Hematopoietic multipotent progenitor cell (in vitro differentiated cells): ENCODE results near the gene CAPZA2.

DNA sequence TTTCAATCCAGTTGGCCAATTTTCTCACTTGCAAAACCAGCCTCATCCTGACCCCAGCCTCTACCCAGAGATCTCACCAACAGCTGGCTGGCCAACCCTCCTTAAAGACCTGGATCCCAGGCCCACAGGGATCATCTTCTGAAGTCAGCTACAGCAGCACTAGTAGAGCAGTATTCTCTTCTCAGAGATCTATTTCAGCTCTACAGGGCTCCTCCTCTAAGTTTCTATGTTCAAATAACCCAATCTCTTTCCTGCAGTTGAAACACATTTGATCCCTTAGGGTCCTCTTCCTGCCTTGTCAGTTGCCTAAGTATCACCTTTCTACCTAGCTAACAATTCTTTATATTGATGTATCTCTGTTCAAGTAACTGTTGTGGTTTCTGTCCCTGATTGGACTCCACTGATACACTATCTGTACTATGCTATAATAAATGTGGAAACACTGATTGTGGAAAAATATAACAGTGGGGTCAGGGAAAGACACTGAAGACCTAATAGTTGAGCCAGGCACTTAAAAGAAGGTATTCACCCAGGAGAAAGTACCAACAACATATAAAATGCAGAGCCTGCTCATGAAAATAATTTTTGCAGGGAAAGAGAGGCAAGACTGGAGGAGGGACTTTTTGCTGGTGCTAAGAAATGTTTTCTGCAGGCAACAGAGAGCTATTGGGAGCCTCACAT lies 131.4 kb downstream of the DOCK4 start:
- CAGE, long polyA plus RNA = no peak

DNA sequence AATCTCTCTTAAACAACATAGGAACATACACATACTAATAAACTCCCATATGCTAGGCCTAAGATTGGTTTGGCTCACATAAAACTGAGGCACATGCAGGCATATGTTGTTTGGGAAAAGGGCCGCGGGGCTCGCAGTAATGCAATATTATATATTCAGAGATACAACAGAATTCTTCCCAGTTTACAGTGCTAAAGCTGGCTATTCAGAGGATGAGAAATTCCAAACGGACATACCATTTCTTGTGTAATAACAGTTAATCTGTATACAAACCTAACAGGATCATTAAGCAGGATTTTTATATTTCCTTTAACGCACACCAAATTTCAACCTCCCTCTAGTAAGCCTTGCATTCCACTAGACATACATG lies 60.9 kb downstream of the DOCK4 start:
- CAGE, long polyA plus RNA = no peak

- CAGE, long polyA plus RNA = no peak
These were observed 10.2 kb downstream of the DOCK4 start for GRCh38 chr7:112195854-112196584.

DNA sequence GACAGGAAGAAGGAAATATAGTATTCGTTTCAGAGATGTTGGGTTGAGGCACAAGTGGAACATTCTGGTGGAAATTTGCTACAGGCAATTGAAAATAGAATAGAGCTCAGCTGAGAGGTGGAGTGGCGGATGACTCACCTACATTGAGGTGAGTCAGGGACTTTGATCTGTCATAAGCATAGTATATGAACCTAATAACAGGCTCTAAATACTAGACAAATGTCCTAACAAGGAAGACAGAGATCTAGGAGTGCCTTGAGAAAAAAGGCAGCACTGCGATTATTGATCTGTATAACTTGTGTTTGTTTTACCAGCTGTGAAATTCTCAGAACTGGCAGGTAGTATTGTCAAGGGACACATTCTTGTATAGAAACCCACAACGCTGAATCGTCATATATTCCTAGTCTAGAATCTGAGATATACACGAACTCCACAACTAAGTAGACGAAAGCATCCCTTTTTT lies 866 bp upstream of the IFRD1 start:
- CAGE, long polyA plus RNA = no peak

DNA sequence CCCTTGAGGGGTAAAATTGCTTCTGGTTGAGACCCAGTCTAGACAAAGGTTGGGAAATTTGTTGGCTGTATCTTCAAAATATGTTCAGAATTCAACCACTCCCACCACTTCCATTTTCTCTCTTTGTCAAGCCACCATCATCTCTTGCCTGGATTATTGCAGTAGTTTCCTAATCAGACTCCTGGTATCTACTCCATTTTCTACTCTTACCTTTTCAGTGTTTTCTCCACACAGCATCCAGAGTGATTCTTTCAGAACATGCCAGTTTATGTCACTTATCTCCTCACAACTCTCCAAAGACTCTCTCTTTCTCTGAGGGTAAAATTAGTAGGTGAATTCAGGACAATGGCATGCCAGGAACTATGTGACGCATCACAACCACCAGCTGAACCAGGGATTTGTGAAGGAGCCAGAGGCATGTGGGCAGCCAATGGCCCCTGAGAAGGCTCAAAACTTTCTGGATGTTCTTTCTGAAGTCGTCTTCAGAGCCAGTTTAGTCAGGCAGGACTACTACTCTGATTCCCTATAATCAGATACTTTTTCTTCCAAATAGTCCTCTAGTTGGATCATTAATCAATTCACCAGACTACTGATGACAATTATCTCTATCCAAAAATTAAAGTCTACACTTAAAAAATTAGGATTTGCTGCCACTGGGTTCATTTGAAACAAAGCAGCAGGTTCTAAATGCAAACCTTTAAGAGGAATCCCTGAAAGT lies 55.8 kb upstream of the BMT2 start:
- CAGE, long polyA plus RNA = no peak

- CAGE, long polyA plus RNA = no peak
These were observed 164.3 kb upstream of the PPP1R3A start for GRCh38 chr7:114082783-114083825.

- CAGE, long polyA plus RNA = no peak
These were observed 166.5 kb upstream of the PPP1R3A start for GRCh38 chr7:114084986-114086048.

GRCh38 chr7:114088072-114088699 lies 169.4 kb upstream of the PPP1R3A start:
- CAGE, long polyA plus RNA = no peak

GRCh38 chr7:115064909-115065381 lies 143.1 kb downstream of the MDFIC start:
- CAGE, long polyA plus RNA = no peak

GRCh38 chr7:116228264-116228622 lies 17.9 kb downstream of the TES start:
- CAGE, long polyA plus RNA = no peak

- CAGE, long polyA plus RNA = no peak
These were observed 48.4 kb downstream of the TES start for GRCh38 chr7:116258591-116259188.

GRCh38 chr7:116340046-116340715 lies 129.8 kb downstream of the TES start:
- CAGE, long polyA plus RNA = no peak

- CAGE, long polyA plus RNA = no peak
These were observed 2.7 kb downstream of the CAV1 start for GRCh38 chr7:116527522-116527889.

GRCh38 chr7:116629001-116629284 lies 43.1 kb upstream of the MET start:
- CAGE, long polyA plus RNA = no peak

DNA sequence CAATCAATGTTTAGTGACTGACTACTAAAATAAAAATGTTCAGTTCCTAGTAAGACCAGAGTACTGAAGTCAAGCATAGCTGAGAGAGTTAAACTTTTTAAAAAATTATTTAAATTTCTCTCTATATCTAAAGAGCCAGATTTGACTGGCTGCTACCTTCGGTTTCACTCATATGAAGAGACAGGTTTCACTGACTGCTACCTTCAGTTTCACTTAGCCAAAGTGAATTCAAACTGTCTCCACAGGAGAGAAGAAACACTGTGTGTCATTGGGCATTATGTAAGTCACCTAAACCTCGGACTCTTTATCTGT lies 41.7 kb upstream of the MET start:
- CAGE, long polyA plus RNA = no peak

DNA sequence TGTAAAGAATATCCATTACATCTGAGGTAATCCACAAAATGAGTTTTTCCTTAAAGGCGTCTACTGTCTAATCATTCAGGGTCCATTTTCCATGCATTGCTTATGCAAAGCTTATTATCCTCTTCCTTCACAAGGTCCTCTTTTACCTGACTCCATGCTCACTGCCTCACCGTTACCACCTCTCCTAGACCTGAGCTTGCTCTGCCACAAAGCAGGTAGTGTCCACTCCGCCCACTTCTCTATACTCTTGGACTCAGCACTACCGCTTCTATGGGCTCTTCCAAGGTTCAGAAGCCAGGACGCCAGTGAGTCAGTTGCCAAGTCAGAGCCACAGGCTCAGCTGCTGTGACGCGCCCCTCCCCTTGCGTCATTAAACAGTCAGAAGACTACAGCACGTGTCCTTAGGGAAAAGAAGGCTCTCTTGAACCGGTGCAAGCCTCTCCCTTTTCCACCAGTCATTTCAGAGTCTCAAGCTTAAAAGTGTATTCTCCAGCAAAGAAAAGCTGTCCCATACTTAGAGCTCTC lies 41.2 kb upstream of the MET start:
- CAGE, long polyA plus RNA = no peak

DNA sequence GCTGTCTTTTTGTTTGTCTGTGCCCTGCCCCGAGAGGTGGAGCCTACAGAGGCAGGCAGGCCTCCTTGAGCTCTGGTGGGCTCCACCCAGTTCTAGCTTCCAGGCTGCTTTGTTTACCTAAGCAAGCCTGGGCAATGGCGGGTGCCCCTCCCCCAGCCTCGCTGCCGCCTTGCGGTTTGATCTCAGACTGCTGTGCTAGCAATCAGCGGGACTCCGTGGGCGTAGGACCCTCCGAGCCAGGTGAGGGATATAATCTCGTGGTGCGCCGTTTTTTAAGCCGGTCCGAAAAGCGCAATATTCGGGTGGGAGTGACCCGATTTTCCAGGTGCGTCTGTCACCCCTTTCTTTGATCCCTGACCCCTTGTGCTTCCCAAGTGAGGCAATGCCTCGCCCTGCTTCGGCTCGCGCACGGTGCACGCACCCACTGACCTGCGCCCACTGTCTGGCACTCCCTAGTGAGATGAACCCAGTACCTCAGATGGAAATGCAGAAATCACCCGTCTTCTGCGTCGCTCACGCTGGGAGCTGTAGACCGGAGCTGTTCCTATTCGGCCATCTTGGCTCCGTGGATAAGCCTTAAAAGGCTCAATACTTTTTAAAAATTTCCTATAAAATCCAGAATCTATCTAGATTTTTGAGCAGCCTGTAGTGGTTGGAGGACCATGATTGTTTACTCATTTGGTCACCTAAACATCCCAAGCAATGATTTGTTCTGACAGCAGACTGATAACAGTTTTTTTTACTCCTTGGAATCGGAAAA lies 52.1 kb downstream of the MET start:
- CAGE, long polyA plus RNA = no peak

- CAGE, long polyA plus RNA = no peak
These were observed 49.1 kb upstream of the CAPZA2 start for GRCh38 chr7:116813422-116813610.

DNA sequence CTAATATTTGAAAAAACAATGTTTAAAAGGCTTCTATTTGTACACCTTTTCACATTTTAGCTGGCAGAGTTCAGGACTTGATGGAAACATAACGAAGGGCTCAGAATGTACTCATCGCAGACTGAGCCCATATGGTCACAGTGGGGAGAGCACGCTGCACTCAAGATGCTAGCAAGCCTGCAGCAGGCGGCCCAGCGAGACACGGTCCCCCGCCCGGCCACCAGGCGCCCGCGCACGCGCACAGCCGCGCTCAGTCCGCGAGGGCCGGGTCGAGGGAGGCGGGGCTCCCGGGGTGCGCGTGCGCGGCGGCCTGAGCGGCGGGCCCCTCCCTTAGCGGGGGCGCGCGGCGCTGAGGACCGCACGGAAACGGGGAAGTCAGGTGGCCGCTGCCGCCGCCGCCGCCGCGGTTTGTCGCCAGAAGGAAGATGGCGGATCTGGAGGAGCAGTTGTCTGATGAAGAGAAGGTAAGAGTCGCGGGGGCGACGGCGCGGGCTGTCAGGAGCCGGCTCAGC lies at the start of gene CAPZA2:
CAPZA2 (plus strand) TSS at position 401 of the 512 bp plus-strand sequence.
- CAGE, long polyA plus RNA = no peak

DNA sequence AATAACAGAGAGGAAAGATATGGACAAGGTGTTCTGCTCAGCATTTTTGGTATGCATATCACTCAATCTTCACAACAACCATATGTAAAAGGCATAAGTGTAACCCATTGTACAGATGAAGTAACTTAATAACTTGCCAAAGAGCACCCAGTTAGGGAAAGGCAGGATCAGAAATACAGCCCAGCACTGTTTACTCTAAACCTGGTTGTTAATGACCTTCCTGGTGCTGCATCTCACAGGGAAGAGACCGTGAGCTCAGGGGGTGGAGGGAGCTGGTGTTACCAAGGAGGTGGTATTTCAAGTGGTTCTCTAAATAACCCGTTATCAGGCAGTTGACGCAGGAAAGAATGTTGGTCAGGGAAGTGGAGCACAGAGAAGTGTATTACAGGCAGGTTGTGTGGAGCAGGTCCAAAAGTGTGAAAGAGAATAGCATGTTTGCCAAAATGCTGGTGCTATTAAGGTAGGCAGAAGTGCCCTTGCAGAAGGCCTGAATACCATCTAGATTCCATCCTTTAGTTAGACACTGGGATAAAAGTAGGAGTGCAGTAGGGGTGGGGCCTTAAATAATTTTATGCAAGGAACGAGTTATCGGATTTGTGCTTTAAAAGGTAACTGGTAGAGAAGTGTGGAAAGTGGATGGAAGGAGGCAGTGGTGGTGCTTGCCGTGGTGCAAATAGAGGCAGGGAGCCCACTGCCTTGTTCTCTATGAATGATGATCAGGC lies 4.3 kb upstream of the ST7 start:
- CAGE, long polyA plus RNA = no peak